M059J (cell line): ENCODE measurements around the genes TCF19, NFKBIL1, LTB, AIF1, APOM and CSNK2B.

DNA sequence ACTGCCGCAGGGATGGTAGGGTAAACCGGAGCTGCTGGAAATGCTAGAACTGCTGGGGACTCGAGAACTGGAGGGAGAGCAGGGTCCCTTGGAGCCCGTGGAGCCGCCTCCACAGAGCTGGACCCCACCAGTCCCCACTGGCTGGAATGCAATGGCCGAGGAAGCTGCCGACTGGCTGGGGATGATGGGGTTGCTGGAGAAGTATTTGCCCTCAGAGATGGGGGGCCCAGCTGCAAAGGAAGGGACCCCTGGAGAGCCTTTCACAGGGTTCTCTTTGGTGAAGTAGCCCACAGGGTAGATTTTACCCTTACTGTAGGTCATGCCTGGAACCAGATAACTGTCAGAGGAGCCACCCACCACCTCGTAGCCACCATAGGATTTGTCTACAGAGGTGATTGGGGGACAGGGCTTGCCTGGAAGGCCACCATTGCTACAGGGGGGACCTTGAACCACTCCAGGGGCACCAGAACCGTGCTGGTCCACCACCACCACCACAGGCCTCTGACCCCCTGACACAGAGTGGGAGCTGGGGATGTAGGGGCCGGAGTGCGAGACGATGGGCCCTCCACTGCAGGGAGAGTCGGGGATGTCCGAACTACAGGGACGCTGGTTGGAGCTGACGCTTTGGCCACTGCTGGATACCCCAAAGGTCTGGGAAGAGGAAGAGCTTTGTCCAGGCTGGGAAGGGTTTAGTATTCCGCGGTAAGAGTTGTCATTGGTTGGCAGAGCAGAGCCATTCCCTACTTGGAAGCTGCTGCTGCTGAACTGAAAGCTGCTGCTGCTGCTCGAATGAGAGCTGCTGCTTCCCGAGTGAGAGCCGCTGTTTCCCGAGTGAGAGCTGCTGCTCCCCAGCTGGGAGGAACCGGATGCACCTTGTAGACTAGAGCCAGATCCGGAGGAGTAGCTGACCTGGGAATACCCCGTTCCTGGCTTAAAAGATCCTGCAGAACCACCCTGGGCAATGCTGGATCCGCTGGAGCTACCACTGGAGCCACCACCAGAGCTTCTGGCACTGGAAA lies 2.1 kb downstream of the PSORS1C1 start:
- RAMPAGE, long total RNA = no peak

- RAMPAGE, long total RNA = no peak
Measured at GRCh38 chr6:31142183-31142994, 3.5 kb upstream of the PSORS1C2 start.

DNA sequence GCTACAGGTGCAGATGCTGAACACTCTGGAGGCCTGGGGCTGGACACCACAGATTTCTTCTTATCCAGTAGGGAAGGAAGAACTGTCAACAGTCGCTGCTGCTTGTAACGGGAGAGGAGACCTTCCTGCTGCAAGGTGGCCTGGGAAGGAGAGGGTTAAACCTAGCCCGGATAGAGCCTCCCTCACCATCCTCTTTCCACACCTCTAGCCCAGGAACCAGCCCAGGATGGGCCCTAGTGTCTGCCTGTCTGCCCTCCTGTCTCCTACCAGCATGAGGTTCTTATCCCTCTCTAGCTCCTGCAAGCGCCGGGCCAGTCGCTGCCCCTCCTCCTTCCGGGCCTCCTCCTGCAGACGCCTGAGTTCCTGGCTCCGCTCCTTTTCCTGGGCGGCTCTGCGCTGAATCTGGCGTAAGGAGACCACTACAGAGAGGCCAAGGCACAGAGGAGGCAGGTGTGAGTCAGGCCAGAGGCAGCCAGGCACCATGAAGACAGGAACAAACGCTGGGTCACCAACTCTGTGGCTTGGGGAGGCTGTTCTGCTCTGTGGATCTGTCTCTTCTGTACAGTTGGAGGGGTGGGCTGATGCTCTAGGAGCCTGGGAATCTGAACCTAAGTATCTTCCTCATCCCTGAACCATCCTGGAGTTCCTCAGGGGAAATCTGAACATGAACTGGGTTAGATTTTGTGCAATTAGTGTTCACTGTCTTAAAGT lies 4.3 kb upstream of the PSORS1C2 start:
- RAMPAGE, long total RNA = no peak

GRCh38 chr6:31154473-31155046 lies 3.0 kb downstream of the CCHCR1 start:
- RAMPAGE, long total RNA = no peak

GRCh38 chr6:31157905-31158953 lies at the start of gene TCF19:
TCF19 (plus strand) TSS chr6:31158589.
- RAMPAGE, long total RNA = no peak

GRCh38 chr6:31197404-31198300 lies 27.2 kb upstream of the POU5F1 start:
- RAMPAGE, long total RNA = no peak

DNA sequence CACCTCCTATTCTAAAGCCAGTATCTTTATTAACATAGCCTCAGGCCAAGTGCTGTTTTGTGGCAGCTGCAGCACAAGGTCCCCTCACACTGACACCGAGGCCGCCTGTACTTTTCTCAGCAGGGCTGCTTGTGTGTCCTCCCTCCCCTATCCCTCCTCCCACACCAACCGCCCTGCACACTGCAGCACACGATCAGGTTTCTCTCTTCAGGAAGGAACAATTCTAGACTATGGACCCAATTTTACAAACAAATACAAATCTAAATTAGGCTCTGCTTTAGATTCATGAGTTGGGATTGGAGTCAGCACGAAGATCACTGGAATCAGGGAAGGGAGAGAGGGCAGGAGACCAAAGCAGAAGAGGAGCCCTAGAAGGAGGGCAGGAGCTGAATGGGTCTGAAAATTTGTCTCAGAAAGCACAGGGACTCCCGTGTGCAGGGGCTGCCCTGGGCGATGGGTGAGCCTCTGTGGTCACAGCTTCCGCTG lies 3.8 kb downstream of the HLA-C start:
- RAMPAGE, long total RNA = no peak

GRCh38 chr6:31350177-31350990 lies 6.6 kb downstream of the HLA-B start:
- RAMPAGE, long total RNA = no peak

GRCh38 chr6:31419743-31420400 lies 16.5 kb downstream of the MICA start:
- RAMPAGE, long total RNA = no peak

DNA sequence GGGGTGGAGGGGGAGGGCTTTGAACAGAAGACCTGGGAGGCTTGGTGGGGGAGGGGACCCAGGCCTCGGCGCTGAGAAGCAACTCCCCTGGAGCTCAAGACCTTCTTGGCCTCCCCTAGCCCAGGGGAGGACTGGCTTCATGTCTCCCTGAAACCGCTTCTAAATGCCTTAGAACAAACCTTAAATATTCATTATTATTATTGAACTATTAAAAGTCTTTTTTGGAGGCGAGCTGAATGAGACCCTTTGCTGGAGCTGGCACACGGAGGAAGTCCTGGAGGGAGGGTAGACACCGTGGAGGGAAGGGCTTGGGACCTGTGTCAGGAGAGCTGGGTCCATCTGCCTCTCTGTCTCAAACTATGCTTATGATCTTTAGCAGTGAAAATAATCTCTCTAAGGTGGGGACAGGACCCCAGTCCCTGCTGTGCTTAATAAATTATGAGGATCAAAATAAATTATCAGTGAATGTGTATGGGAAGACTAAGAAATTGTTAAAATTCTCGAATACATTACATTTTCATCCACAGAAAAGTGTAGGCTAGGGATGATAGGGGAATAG lies 2.8 kb upstream of the MICB start:
- RAMPAGE, long total RNA = no peak

DNA sequence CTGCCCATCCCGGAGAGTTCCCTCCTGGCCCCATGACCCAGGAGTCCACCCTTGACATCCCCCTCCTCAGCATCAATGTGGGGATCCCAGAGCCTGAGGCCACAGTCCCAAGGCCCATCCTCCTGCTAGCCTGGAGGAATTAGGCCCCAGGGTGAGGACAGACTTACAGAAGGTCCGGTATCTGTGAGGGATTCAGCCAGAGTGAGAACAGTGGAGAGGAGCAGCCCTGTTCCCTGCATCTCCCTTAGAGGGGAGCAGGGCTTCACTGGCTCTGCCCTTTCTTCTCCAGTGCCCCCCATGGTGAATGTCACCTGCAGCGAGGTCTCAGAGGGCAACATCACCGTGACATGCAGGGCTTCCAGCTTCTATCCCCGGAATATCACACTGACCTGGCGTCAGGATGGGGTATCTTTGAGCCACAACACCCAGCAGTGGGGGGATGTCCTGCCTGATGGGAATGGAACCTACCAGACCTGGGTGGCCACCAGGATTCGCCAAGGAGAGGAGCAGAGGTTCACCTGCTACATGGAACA lies 8.9 kb downstream of the MICB start:
- RAMPAGE, long total RNA = no peak

- RAMPAGE, long total RNA = no peak
Measured at GRCh38 chr6:31534648-31534924, 5.8 kb downstream of the MCCD1 start.

- RAMPAGE, long total RNA = no peak
Measured at GRCh38 chr6:31547241-31547963, at the start of gene NFKBIL1. NFKBIL1 (plus strand) TSS chr6:31547608.

DNA sequence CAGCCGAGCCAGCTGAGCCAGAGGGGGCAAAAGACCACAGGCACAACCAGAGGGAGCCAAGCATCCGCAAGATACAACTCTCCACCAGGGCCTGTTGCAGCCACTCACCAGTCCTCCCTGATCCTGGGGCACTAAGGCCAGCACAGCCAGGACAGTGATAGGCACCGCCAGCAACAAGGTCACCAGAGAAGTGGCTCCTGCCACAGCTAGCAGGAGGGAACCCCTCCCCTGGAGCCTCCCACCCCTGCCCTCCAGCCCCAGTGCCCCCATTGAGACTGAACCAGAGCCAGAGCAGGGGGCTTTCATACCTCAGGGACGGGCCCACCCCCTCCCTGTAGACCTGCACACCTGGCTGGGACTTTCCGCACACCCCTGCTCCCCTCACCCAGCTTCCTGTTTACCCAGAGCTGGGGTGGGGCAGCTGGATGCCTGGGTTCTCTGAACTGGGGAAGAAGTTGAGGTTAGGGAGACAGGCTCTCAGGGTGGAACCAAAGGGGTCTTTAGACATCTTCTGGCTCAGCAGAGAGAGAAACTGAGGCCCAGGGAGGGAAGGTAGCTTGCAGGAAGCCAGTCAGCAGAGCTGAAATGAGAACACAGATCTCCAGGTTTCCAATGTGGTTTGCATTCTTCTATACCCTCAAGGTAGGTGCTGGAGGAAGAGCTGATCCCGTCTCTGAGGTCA lies at the start of gene LTB:
Gene LTB, minus strand, starts transcription at position 277 of the 682 bp plus-strand sequence.
- RAMPAGE, long total RNA = no peak

DNA sequence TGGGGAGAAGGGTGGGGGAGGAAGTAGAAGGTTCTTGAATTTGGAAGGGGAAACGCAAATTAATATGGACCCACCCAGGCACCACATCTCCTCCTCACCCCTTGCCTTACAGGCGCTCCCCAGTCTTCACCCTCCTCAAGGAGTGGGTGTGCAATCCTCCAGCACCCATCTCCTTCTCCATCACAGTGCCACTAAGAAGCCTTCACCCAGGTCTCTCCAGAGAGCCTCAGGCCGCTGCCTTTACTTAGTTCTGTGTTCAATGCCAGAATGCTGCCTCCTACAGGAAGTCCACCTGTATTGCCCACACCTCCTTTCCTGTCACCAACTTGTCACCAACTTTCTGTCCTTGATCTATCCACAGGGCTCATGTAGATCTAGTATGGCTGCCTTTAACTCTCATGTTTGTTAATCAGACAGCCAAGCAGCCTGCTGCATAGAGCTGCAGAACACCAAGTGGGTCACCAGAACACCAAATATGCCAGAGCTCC lies 601 bp upstream of the LST1 start:
- RAMPAGE, long total RNA = no peak

DNA sequence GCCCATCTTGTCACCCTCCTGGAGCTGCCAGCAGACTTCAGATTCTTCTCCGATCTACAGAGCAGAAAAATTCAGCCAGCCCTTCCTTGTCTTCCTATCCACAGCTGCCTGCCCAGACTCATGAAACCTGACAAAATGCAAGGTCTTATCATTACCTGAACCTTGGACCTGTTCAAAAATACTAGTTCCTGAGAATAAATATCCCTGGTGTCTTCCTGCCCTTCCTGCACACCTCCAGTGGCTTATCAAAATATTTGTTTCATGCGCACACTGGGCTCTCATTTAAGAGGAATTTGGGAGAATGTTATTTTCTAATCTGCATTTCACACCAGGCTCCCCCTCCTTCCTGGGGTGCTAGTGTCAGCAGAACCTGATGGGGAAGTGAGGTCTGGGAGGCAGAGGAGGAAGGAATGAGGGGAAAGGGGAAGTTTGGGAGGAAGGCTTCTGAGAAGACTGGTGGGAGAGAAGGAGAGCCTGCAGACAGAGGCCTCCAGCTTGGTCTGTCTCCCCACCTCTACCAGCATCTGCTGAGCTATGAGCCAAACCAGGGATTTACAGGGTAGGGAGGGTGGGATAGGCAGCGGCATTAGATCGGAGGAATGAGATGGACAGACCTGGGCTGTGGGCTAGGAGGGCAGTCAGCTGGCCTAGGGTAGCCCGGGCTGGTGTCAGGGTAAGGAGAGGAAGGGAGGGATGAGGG lies at the start of gene AIF1:
Gene AIF1, plus strand, starts transcription at position 439 of the 700 bp plus-strand sequence.
- RAMPAGE, long total RNA = no peak

GRCh38 chr6:31626245-31627091 lies 6.0 kb downstream of the PRRC2A start:
- RAMPAGE, long total RNA = no peak

GRCh38 chr6:31638746-31639407 lies 13.6 kb downstream of the BAG6 start:
- RAMPAGE, long total RNA = no peak

DNA sequence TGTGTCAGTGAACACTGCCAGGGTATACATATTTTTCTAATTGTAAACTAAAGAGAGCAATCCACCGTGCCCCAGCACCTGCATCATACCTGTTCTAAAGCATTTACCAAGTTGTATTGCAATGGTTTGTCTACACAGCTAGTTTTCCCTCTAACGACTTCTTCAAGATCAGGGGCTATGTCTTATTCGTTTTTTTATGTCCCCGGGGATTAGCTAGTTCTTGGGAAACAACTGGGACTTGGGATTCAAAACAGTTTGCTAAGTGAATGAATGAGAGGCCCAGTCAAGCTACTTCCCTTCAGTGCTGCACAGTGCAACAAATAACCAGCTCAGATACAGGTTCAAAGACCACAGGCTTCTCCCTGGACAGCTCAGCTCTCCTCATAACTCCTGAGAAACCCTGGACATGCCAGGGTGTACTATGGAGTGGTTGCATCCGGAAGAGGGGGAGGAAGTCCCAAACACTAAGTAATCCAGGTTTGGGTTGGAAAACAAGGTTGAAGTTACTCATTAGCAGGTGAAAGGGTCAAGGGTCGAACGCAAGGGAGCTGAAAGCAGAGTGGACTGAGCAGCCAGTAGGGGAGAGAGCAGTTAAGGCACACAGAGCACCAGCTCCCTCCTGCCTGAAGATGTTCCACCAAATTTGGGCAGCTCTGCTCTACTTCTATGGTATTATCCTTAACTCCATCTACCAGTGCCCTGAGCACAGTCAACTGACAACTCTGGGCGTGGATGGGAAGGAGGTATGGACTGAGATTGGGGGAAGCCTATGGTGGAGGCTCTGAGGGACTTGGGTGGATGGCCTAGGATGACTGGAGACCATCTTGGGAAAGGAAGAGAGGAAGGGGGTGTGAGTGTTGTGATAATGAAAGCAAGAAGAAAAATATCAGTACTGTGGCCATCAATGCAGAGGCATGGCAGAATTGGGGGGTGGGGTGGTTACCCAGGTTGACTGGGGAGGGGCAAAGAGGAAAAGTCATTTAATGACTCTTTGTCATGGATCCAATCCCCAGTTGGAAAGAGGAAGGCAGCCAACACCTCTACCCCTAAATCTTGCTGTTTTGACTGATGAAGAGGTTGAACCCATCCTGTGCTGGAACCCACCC lies at the start of gene APOM:
Gene APOM, plus strand, starts transcription at position 557 of the 1,106 bp plus-strand sequence.
- RAMPAGE, long total RNA = no peak

- RAMPAGE, long total RNA = start-site peak on the plus strand at chr6:31666089-31666139, 274 and 92 reads in 2 replicates
Measured at GRCh38 chr6:31665994-31666545, at the start of gene CSNK2B. CSNK2B (plus strand) TSS chr6:31666080.